Heart (tissue), 3 donors: Measurements from ENCODE around the gene LAMP1.

DNA sequence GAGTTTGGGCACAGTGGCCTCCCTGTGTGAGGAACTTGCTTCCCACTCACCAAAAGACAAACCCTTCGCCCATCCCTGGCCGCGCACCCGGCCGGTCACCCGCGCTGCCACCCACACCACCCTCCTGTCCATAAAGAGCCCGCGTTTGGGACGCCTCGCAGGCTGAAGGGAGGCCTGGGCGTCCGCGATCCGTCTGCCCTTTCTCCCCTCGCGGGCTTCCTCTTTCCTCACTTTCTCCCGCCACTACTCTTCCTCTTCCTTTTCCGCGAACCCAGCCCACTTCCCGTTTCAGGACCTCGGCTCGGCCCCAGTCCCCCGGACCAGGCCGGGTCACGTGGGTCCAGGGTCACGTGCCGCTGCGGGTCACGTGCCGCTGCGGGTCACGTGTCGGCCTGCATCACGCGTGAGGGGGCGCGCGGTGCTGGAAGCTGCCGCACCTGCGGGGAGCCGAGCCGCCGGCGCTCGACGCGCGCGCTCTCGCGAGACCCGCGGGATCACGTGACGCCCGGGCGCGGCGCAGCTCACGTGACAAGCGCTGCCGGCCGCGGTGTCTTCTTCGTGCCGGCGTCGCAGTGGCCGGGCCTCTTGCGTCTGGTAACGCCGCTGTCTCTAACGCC lies at the start of gene LAMP1:
TSS of gene LAMP1 (plus strand) at position 524 of the 617 bp plus-strand sequence.
- RAMPAGE, long total RNA, 2 experiments: start-site peak on the minus strand in 1 of 2 experiments, centred at position 318 of the sequence, 8 reads per replicate

- RAMPAGE, long total RNA, 2 experiments: no peak in any of the 2 experiments
Measured at GRCh38 chr13:113398854-113399570, 35.1 kb upstream of the GRTP1 start.

DNA sequence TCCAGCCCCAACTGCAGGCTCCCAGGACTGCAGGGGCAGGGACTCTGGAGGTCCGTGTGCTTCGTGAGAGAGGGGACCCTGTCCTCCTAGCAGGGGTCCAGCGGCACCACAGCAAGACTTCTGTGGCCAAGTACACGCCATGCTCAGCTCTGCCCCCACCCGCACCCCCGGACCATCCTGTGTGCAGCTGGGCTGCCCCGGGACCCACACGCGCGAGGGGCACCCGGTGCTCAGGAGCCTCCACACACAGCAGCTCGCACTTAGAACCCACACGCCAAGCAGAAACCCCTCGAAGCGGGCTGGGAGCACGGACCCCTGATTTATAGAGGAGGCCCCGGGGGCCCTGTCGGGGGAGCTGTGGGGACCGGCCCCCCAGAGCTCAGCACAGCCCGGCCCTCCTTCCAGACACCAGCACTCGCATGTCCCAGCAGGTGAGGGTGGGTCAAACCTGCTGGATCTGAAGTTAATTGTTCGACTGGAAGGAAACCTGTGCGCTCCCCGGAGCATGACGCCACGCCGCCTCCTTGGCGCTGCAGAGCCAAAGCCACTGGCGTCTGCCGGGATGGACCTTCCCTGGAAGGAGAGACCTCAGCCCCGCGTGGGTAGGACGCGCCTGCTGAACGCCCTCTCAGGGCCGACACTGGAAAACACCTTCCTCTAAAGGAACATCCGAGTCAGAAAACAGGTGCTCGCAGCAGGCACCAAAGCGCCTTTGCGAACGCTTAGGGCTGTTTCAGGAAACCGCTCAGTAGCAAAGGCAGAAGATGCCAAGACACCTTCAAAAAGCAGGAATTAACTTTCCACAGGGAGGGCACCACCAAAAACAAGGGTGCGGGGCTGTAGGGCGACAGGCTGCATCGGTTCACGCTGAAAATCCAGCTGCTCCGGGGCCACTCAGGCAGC lies 37.6 kb upstream of the GRTP1 start:
- RAMPAGE, long total RNA, 2 experiments: no peak in any of the 2 experiments

- RAMPAGE, long total RNA, 2 experiments: no peak in any of the 2 experiments
Measured at GRCh38 chr13:113421558-113422248, 31.6 kb downstream of the ADPRHL1 start.

- RAMPAGE, long total RNA, 2 experiments: no peak in any of the 2 experiments
Measured at GRCh38 chr13:113471747-113472151, 18.5 kb upstream of the ADPRHL1 start.

- RAMPAGE, long total RNA, 2 experiments: no peak in any of the 2 experiments
Measured at GRCh38 chr13:113639697-113640460, 18.1 kb downstream of the ATP4B start.

DNA sequence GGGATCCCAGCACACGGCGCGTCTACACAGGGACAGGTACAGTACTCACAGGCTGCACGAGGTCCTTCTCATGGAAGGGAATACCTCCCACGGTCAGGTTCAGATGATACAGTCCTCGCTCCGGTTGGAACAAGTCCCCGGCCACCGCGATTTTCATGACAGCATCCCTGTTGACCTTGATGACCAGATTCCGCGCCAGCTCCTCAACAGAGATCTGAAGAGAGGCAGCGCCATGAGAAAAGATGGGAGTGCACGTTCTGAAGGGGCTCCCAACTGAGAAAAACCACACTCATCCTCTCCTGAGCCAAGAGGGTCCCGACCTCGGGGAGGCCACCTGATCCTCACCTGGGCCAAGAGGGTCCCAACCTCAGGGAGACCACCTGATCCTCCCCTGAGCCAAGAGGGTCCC lies 35.4 kb downstream of the GAS6 start:
- RAMPAGE, long total RNA, 2 experiments: no peak in any of the 2 experiments

GRCh38 chr13:113852492-113852846 lies 11.4 kb downstream of the GAS6 start:
- RAMPAGE, long total RNA, 2 experiments: no peak in any of the 2 experiments

DNA sequence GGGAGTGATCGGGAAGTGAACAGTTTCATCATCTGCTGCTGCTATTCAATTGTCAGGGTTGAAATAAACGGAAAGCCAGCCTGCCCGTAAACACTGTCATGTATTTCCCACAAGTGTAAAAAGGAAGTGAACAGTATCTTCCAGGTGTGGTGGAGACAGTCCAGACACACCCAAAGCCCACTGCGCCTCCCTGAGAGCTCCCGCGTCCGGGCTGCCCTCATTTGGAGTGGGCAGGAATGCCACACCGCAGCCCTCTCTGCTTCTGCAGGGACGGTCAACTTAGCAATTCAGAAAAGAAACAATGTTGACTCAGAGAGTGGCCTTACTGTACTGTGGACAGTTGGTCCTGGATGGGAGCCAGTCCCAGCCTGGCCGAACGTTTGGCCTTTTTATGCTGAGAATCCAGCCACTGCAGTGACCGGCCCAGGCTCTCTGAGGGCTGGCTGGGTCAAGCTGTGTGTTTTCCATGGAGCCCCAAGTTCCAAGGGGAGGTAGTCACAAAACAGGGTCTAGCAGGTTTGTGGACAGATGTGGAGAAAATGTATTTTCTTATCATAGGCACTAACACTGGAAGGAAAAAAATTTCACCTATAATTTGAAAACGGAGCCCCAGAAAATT lies 7.2 kb downstream of the GAS6 start:
- RAMPAGE, long total RNA, 2 experiments: no peak in any of the 2 experiments

- RAMPAGE, long total RNA, 2 experiments: no peak in any of the 2 experiments
Measured at GRCh38 chr13:113860376-113860477, 3.6 kb downstream of the GAS6 start.

GRCh38 chr13:113956343-113957151 lies 17.3 kb downstream of the C13orf46 start:
- RAMPAGE, long total RNA, 2 experiments: no peak in any of the 2 experiments

- RAMPAGE, long total RNA, 2 experiments: no peak in any of the 2 experiments
Measured at GRCh38 chr13:113969712-113969956, 4.2 kb downstream of the C13orf46 start.

- RAMPAGE, long total RNA, 2 experiments: no peak in any of the 2 experiments
Measured at GRCh38 chr13:114001302-114001990, 27.6 kb upstream of the C13orf46 start.

GRCh38 chr13:114110426-114111090 lies 21.9 kb downstream of the RASA3 start:
- RAMPAGE, long total RNA, 2 experiments: no peak in any of the 2 experiments

- RAMPAGE, long total RNA, 2 experiments: no peak in any of the 2 experiments
Measured at GRCh38 chr13:114130624-114131749, 1.4 kb downstream of the RASA3 start.

- RAMPAGE, long total RNA, 2 experiments: no peak in any of the 2 experiments
Measured at GRCh38 chr13:114134436-114135017, 2.1 kb upstream of the RASA3 start.

DNA sequence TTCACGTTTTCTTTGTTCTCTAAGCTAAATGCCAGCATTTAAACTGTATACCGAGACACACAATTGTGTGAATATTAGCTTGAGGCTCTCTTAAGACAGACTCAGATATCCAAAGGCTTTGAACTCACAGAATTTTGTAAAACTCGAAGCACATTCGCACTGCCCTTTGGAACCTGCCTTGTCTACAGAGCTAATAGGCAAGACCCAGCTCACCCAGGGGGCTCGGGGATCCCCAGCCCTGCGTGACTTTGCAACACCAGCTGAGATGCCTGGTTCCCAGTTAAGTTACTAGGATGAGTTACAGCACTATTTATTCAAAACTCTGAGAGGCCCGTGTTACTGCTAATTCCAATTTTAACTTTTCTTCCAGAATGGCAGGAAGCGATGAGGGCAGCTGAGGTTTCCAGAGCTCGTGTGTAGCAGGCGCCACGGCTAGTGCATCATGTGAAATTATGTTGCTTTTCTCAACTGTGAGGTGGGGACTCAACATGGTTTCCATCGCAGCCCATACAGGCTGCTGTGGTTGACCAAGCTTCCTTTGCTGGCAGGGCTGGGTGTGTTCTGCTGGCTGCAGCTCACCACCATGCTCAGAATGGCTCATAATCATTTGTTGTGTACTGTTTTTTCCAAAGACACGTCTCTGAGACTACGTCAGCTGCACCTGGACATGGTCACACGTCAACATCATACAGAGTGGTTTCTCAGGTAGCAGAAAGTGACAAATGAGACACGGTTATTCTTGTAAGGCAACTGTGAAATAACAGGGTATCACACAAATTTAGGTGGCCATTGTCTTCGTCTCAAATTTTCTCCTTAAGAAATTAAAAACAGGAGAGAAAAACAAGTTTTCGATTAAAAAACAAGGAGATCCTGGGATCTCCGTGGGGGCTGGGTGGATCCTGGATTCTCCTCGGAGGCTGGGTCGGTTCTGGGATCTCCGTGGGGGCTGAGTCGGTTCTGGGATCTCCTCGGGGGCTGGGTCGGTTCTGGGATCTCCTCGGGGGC lies 16.0 kb upstream of the RASA3 start:
- RAMPAGE, long total RNA, 2 experiments: no peak in any of the 2 experiments